Rectum (tissue), 1 donor: ENCODE measurements around a stretch of chr16.

- PRO-cap, result no peak
Observed at GRCh38 chr16:85803350-85803964, 4.0 kb downstream of the COX4I1 start.

- PRO-cap, result no peak
Observed at GRCh38 chr16:85805723-85806458, 6.4 kb downstream of the COX4I1 start.

DNA sequence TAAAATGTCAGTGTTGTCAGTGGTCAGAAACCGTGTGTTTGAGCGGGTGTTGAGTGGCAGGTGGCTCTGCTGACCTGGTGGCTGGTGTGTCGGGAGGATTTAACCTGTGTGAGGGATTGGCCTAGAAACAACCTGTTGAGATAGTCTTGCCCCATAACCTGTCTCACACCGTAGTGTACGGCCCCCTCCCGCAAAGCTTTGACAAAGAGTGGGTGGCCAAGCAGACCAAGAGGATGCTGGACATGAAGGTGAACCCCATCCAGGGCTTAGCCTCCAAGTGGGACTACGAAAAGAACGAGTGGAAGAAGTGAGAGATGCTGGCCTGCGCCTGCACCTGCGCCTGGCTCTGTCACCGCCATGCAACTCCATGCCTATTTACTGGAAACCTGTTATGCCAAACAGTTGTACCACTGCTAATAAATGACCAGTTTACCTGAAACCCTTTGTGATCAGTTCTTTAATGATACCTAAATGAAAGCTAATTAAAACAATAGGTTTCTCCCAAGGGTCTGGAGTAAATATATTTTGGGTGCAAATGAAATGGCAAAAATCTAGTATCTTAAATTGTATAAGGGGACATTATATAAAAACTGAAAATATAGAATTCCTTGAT is 7.2 kb downstream of the COX4I1 start:
- PRO-cap, result no peak

DNA sequence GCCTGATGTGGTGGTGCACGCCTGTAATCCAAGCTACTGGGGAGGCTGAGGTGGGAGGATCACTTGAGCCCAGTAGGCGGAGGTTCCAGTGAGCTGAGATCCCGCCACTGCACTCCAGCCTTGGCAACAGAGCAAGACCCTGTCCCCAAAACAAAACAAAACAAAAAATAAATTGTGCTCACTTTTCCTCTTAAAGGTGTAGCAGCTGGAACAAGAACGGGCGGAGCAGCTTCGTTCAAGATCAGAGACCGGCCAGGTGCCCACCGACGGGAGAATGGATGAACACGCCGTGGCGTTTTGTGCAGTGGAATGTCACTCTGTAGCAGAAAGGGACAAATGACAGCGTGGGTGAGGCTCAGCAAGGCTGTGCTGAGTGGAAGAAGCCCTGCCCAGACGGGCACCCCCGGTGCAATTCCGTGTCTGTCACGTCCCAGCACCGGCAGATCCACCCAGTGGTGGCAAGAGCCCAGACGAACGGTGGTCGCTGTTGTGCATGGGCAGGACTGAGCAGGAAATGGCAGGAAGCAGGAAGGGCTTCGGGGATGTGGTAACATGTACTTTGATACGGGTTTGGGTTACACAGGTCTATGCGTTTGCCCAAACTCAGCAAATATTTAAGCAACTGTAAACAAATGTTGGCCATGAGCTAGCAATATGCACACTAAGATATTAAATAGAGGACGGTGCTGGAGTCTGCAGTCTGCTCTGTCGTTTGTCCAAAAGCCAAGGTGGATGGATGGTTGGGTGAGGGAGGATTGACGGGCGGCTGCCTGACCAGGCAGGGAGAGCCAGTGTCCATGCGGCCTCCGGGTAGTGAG is 48.2 kb downstream of the COX4I1 start:
- PRO-cap, result no peak

DNA sequence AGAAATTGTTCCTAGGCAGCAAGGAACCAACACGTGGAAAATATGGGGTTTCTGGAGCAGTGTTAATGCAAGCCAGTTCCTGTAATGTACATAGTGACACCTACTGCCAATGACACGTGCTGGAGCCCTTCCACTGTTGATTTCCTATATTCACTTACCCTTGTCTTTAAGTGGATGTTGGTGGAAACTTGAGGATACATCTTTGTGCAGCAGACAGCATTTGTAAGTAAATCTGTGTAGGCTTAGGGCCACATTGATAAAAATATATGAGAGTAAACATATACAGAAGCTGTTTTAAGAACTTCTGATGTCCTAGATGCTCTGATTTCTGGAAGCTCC is 1.5 kb upstream of the IRF8 start:
- PRO-cap, result unidirectional peak, plus-strand start at position 169 of the sequence

DNA sequence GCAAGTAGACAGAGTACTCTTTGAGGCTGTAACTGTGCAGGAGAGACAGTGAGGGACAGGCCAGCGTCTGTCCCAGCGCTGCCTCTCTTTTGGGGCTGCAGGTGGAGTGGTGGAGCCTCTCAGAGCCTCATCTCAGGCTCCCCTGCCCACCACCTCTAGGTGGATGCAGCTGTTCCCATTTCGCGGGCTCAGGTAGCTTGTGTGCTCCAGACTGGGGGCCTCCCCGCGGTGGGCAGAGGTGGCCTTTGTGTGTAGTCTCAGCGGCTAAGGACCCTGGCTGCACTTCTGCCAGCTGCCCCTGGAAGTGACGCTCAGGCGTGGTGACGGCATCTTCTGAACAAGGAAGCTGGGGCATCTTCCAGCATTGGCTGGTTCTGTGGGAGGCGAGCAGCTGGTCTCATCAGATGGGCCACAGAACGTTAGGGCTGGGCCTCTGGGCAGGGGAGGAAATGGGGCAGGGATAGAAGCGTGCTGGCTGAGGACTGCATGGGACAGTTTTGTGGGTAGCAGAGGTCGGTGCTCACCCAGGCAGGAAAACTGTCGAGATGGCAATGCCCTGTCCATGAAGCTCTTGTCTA is 16.1 kb downstream of the IRF8 start:
- PRO-cap, result no peak

DNA sequence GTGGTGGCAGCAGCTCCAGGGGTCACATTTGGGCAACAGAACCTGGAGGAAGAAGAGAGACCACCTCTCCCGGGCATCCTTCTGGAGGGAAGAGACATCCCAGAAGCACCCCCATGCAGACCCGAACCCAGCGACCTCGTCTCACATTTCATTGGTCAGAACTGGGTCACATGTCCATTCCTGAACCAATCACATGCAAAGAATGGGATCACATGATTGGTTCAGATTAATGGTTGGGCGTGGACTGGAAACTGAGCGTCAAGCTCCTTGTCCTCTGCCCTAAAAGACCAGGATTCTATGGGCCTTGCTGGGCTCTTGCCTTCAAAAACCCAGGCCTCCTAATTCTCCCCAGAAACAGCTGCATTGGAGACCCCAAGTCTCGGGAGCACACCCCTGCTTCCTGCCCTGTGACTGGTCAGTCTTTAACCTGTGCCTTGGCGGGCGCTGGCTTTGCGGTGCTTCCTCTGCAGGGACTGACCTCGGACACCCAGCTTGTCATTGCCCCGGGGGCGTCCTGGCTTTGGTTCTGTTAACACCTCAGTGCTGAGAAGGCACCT is 63.3 kb downstream of the IRF8 start:
- PRO-cap, result no peak

DNA sequence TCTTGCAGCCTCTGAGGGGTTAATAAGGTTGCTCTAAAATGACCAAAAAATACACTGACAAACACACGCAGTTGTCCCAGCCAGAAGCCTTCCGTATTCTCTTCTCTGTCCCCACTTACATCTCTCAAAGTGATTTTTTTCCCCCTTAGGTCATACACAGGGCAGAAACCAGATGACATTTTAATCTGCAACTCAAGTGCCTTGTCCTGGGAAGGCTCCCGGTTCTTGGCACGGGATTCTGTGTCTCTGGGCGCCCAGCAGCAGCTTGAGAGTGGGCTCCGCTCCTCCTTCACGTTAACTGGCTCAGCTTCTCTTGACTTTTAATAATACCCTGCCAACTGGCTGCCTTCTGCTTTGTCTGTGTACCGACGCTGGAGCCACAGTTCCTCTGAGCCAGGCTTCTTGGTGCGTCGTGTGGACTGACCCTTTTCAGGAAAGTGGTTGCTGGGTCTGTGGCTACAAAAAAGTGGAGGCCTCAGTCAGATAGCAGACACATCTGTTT is 64.7 kb downstream of the IRF8 start:
- PRO-cap, result no peak

DNA sequence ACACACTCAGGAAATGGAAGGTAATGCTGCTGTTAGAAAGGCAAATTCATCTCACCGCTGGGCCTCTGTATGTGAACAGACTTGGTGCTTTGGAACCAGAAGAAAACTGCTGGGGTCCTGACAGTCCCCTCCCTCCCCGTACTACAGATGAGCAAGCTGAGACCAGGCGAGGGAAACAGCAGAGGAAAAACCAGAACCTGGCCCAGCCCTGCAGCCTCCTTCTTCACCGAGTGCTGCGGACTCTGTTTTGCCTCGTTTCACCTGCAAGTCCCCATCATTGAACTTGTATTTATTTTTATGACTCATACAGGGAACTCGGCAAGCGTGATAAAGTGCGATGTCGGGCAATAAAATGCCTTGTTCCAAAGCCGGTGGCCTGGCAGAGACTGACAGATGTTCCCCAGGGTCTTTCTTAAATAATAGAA is 128.4 kb downstream of the IRF8 start:
- PRO-cap, result no peak

DNA sequence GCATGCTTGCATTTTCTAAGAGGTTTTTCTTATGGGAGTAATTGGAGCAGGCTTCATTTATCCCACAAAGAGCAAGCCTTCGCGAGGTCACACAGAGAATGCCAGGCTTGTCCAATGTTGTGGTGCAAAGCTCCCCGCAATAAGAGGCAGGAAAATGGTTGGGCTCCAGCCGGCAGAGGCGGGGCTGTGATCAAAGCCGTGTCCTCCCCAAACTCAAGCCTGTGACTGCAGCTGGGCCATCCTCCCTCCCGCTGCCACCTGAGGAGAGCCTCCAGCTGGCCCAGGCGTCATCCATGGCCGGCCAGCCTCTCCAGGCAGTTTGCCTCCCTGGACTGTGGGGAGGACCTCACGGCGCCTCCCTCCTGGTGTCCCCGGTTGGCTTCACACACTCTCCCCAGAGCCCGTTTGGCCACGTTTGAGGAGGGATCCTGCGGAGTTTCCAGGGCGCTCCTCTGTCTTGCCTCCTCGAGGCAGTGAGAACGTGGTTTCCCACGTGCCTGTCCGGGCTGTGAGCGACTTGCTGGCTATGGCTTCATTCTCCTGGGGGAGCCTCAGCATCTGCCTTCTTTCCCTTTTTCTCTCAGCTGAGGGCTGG is 134.1 kb downstream of the IRF8 start:
- PRO-cap, result no peak

DNA sequence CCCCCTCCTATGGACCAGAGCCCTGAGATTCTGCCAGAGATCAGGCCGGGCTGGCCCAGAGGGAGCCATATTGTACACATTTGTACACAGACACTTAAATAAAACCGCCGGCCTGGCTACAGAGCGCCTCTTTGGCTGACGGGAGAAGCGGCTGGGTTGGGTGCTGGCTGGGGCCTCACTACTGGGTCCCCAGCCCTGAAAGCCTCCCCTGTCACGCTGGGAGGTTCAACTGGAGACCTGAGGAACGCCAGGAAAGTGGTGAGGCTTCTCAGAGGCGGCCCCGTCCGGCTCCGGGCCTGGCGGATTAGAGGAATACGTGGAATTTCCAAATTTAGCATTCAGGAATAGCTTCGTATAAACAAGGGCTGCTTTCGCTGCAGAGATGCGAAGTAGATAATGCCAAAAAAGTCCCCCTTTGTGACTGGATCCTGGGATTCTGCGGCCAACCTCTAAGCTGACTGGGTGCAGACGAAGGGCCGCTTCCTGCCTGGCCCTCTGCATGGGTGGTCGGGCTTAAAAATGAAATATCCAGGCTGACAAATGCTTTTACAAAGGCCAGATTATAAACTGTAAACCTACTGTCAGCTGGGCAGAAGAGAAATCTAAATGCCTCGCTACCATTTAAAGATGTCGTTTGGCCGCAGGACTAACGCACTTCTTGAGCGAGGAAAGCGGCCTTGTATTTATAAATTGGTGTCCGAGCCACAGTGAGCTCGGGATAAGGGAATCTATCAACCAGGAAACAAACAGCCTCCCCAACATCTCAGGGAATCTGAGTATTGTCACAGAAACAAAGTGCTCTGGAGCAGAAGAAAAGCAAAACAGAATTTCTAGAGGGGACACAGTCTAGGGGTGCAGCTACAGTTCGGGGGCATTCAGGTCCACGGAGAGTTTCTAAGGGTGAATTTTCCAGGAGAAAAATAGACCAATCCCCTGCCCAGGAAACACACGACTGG is 252.5 kb downstream of the IRF8 start:
- PRO-cap, result unidirectional peak, plus-strand start at position 128 of the sequence; bidirectional peak, plus-strand start at position 431 of the sequence, minus-strand start at position 306 of the sequence; bidirectional peak, plus-strand start at position 624 of the sequence, minus-strand start at position 494 of the sequence

- PRO-cap, result bidirectional peak, plus-strand start at chr16:86199513, minus-strand start at chr16:86199520
Observed at GRCh38 chr16:86199224-86199623, 300.3 kb downstream of the IRF8 start.

DNA sequence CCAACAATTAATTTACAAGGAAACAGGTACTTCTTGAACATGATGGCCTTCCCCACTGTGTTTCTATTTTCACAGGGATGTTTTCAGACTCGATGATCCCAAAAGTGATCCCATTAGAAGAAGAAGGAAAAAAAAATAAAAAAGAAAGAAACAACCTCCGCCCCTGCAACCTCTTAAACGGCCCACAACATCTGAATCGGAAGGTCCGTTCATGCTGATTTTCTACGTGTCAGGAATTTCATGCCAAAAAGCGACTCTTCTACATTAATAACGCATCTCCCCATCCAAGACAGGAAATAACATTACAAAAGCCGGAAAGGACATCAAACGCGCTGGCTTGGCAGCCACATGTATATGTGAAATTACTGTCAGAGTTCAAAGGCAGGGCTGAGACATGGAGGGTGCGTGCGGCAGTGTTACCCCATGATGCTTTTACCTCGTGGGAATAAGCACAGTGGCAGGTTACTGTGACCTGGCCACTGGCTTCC is 120.9 kb upstream of the FOXF1 start:
- PRO-cap, result no peak

DNA sequence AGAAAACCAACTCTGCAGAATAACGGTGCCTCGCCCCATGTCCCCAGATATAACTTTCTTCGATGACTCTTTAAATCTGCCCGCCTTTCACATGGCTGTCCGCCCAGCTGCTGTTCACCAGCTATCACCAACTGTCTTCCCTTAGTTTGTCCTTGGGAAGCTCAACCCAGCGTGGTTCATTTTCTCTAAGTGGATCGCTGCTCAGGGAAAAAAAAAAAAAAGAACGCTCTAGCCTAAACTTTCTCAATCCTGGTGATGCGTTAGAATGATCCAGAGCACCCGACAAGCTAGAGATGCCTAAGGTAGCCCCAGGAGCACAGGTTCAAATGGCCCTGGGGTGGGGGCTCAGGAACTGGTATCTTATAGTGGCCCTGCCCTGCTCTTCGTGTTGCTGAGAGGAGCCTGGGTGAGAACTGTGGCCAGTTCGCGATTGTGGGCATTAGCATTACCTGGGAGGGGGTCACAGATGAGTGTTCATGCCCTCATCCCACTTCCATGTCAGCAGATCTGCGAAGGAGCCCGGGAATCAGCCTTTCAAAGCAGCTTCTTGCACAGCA is 43.1 kb upstream of the FOXF1 start:
- PRO-cap, result bidirectional peak, plus-strand start at position 263 of the sequence, minus-strand start at position 154 of the sequence

GRCh38 chr16:86502996-86504242 is 6.9 kb upstream of the FOXF1 start:
- PRO-cap, result bidirectional peak, plus-strand start at chr16:86503506, minus-strand start at chr16:86503535

DNA sequence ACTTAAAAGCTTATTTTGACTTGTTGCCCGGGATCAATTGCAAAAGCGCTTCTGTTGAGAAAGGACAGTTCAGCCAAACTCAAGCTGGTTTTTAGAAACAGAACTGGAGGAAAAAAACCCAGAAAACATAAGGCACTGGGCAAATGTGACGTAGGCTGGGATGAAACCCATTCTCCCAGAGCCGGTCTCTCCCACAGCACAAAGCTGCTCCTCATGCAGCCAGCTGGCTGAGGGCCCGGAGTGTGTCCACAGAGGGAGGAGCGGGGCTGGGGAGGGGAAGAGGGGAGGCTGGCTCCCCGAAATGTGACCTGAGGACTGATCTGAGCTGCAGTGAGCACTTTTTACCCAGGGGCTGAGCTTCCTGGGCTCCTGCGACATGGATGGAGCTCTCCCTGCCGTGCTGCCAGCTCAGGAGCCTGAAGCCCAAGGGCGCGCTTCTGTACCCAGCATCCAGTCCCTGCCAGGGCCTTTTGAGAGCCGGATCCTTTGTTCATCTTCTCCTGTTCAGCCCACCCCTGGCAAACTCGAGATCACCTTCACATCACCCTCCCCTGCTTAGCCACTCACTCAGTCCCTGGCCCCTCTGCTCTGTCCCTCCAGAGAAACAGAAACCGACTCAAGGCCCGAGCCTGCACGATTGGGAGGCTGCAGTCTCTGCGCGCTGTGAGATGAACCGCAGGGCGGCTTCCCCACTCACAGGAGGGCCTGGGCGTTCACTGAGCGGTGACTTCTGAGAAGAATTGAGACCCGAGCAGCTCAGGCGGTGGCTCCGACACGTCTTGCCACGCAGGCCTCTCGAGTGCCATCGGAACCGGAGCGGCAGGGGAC is 21.0 kb downstream of the FOXF1 start:
- PRO-cap, result no peak

GRCh38 chr16:86569934-86570285 is 3.3 kb downstream of the FOXC2 start:
- PRO-cap, result no peak

DNA sequence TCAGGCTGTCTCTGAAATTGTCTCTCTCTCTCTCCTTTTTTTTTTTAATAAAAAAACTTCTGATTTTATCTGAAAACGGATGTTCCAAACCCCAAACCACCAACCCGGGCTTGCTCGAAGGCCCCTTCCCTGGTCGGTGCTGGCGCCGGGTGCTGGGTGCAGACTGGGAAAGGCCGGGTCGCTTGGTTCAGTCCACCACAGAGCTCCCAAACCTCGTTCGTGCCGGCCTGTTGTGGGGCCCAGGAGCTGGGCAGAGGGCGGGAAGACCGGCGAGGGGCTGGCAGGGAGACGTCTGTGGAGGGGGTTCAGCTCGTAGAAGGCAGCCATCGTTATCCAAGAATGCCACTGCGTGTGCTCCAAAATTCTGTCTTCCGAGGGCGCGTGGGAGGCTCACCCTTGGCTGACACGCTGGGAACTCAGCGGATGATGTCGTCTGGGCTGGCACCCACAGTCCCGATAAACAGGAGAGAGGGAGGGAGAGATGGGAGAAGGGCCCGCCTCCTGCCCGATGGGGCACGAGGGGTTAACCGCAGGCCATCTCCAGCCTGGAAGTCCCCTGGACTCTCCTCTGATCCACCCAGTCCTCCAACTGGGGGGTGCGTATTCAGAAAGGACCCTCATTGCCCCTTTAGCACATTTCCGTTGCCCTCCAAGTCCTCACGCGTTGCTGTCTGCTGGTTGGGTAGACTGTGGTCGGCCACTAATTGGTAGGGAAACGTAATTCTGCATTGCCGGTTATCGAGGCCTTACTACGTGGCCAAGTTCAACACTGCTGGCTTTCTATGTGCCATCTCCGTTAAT is 103.1 kb downstream of the FOXL1 start:
- PRO-cap, result no peak

DNA sequence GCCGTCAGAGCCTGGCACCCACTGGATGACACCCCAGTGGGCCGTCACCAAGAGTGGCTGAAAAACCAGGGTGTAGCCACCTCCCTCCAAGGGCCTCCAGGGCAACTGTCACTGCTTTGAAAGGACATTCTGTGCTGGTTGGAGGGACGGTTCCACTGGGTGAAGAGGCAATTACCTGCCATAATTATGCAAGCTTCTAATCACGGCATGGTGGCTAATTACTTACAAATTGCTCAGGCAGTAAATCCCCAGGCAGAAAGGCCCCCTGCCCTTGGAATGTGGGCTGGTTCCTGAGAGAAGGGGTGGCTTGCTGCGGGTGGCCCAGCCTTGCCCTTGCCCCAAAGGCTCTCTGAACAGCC is 332.0 kb downstream of the C16orf95 start:
- PRO-cap, result no peak

- PRO-cap, result no peak
Observed at GRCh38 chr16:87160042-87160518, 157.1 kb downstream of the C16orf95 start.